Endometrial microvascular endothelial cells (primary cell): ENCODE measurements around a stretch of chr3.

- RAMPAGE, long total RNA, result no peak
These were observed 187.7 kb downstream of the PTPRG start for GRCh38 chr3:61748866-61749590.

DNA sequence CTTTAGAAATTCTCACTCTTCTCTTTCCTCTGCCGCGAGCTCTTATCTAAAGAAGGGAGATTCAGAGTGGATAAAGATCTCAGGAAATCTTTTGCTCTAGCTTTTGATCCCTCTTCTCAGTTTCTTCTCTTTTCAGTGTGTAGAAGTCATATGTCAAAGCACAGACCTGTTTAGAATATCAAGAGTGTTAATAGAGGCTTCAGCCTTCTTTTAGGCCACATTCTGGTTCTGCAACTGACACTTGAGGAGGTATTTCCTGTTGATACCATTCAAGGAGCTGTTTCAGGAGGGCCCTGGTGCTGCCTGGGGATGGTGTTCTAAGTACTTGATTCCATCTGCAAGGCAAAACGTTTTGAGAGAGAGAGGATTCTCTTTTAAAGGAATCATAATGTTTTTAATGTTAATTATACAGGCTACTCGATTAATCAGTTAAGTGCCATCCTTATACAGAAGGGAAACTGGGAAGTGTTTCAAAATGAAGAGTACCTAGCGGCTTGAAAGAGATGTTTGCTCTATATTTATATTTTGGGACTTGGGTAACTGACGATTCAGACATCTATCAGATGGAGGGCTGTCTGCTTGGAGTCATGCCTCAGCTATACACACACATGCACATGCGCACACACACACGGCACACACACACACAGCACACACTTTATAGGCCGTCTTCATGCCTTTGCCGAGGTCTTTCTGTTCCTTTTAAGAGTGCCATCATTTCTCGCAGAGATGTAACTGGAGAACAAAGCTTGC is 313.8 kb downstream of the PTPRG start:
- RAMPAGE, long total RNA, result no peak

GRCh38 chr3:61885665-61886063 is 324.3 kb downstream of the PTPRG start:
- RAMPAGE, long total RNA, result no peak

DNA sequence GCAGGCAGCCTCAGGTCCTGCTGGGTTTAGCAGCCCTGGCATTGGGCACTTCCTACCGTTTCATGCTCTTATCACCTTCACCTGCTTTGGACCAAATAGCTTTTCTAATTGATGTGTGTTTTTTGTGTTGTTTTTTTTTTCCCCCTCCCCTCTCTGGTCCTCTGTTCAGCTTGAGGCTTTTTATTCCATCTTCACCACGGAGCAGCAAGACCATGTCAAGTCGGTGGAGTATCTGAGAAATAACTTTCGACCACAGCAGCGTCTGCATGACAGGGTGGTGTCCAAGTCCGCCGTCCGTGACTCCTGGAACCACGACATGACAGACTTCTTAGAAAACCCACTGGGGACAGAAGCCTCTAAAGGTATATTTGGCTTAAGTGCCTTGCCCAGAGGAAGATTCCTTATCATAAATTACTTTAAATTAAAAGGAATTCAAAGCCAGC is 151.0 kb upstream of the C3orf14 start:
- RAMPAGE, long total RNA, result no peak

DNA sequence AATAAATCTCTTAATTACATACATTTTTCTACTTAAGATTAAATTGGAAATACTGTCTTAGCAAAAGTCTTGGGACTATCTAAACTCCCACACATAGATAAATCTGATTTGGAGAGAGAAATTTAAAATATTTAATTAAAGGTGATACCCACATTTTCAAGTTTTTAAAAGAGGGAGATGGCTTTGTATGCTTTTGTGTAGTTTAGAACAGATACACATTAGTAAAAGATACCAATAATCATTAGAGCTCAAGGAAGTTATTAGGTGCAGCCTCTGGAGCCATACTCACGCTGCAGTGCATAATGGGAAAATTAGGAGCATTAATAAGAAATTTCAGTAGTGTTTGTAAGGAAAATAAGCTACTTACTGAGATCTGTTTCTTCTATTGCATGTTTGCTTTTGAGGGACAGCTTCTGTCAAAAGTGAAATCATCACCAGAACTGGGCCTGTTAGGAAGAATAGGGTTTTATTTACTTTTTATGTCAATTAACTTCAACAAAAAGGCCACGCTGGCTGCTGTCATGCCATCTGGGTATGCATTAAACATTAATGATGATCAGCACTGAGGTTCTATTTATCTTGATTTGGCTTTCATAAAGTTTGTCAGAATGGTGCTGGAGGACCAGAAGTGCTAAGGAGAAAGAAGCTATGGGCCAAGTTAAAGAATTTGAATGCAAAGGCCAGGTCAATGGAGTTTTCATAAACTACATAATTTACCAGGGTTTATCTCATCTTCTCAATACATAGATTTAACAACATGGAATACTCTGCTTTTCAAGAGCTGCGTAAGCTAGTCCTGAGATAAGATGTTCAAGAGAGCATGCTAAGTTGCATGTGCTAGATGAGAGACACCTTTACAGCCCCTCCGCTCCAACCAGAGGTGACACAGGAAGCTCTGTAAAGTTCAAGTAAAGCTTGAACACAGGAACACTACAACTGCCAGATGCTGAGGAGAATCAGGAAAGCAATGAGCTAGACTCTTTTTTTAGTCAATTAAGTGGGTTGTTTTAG is 24.2 kb upstream of the C3orf14 start:
- RAMPAGE, long total RNA, result no peak

GRCh38 chr3:62607164-62607588 is 233.8 kb upstream of the FEZF2 start:
- RAMPAGE, long total RNA, result no peak

- RAMPAGE, long total RNA, result no peak
These were observed 495 bp downstream of the THOC7 start for GRCh38 chr3:63862938-63863681.

DNA sequence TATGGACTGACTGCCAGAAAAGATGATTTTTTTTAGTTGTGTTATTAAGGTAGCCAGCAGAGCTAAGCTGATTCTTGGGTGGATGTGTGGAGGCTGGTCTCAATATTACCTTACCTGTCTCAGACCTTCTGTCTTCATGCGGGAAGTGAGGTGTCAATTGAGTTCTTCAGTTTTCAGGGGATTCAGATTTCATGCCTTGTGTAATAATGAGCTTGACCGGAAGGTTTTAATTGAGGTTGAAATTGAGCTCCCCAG is 54.7 kb downstream of the PSMD6 start:
- RAMPAGE, long total RNA, result no peak

- RAMPAGE, long total RNA, result no peak
These were observed 32.8 kb downstream of the PSMD6 start for GRCh38 chr3:63990395-63990977.

- RAMPAGE, long total RNA, result no peak
These were observed 75.8 kb upstream of the PSMD6 start for GRCh38 chr3:64098952-64099636.

DNA sequence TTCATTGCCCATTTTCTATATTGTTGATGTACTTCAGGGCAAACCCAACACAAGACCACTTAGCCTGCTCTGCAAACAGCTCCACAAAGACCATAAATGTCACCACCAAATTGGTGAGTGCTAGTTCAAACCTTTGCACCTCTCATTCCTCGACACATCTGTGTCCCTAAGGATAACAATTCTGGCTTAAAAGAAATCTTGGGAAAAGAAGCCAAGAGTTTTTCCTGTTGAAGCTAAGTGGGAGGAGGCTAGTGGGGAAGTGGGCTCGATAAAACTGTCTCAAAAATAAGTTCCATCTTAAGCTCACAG is 40.3 kb upstream of the PRICKLE2 start:
- RAMPAGE, long total RNA, result no peak

DNA sequence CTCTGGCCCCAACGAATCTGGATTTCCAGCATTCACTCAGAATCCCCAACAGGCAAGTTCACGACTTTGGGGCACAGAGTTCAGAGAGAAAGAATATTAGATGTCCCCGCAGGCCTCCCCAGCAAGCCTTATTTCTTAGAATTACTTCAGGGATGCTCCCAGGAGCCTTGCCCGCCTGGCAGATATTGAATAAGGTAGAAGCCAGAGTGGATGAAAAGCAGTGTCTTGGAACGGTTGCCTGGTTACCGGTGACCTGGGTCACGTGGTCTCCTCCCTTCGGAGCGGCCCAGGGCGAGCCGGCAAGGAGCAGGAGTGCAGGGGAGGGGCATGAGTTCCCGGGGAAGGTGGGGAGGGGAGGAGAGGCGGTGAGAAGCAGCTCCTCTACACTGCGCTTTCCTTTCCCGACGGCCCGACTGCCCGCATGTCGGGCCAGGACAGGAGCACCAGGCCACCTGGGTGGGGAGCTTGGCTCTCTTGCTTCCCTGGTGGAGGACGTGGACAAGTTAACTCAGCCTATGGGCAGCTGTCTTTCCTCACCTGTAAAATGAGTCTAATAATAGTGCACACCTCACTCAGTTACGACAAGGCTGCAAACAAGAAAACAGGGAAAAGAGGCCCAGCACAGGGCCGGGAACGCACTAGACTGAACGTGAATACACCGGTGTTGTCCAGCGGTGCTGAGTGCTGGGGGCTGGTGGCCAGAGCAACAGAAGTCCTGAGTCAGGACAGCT is 198.4 kb downstream of the ADAMTS9 start:
- RAMPAGE, long total RNA, result no peak

DNA sequence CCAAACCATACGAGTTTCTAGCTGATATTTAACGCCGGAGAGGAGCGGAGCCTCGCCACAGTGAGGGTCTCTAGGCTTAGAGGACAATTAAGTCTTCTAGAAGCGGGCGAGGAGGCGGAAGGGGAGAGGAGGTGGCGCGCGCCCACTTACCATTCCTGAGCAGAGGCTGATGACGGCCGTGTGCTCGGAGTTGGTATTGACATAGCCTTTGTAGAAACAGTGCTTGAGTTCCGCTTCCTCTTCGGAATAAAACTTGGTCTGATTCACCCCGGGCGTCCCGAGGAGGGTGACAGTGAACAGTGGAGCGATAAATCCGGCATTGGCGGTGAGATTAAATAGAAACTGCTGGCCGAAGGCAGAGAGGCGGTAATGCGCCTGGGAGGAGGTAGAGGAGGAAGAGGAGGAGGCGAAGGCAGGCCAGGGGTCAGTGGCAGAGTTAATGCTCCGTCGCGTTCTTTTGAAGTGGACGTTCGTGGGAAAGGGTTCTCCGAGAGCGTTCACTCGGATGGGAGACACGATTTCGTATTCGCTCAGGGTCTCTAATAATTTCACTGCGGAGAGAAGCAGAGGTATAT is 1.3 kb downstream of the ADAMTS9 start:
- RAMPAGE, long total RNA, result no peak

DNA sequence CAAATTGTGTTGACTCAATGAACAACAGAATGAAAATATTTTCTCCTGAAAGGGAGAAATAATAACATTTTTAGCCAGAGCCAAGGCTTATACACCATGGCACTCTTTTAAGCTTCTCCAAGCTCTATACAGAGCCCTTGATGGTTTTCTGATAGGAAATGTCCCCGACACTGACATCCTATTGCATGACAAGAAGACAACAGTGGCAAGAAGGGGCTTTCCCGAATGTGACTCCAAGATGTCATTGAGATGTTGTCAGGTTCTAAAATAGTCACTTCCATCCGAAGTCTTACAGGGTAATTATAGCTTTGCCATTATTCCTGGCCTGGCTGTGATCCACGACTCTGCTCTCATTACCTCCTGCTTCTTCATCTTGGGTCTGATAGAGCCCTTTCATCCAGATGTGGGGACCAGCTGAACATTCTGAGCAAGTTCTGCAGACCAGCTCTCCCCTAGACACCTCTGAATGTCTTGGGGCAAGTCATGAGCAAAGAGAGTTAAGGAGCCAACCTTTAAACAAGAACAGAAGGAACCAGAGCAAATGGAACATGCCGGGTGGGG is 40.6 kb upstream of the ADAMTS9 start:
- RAMPAGE, long total RNA, result no peak

DNA sequence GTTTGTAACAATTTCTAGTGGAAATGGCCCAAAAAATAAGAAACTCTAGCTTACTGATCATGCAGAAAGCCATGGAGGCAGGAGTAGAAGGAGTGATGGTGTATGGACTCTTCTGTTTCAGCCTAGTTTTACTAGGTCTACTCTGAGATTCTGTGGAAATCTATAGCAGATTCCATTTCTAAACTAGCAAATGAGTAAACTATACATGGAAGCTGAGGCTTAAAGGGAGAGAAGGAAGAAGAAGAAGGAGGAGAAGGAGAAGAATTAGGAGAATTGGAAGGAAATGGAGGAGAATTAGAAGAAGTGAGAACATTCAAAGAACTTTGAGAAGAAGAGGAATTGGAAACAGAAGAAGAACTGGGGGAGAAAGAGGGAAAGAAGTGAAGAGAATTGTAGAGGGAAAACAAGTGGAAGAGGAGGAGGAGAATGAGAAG is 195.6 kb upstream of the ADAMTS9 start:
- RAMPAGE, long total RNA, result no peak

DNA sequence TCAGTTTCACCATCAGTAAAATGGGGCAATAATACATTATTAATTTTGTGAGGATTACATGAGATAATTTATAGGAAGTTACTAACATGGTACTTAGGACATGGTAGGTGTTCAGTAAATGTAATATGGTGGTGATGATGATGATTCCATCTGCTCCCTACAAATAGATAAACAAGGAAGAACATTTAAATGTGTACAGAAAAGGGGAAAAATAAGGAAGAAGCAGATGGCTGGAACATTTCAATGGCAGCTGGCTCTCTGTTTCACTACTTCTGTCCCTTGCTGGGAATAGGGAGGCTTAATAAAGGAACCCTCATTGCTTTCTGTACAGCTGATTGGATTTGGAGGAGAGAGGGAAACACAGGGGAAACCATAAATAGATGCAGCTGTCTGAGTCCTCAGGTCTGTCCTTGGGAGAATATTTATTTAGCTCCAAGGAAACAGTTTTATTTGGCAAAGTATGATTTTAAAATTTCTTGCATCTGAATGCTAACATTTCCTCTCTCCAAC is 208.6 kb upstream of the ADAMTS9 start:
- RAMPAGE, long total RNA, result no peak

- RAMPAGE, long total RNA, result no peak
These were observed 220.4 kb upstream of the ADAMTS9 start for GRCh38 chr3:64907913-64908941.

DNA sequence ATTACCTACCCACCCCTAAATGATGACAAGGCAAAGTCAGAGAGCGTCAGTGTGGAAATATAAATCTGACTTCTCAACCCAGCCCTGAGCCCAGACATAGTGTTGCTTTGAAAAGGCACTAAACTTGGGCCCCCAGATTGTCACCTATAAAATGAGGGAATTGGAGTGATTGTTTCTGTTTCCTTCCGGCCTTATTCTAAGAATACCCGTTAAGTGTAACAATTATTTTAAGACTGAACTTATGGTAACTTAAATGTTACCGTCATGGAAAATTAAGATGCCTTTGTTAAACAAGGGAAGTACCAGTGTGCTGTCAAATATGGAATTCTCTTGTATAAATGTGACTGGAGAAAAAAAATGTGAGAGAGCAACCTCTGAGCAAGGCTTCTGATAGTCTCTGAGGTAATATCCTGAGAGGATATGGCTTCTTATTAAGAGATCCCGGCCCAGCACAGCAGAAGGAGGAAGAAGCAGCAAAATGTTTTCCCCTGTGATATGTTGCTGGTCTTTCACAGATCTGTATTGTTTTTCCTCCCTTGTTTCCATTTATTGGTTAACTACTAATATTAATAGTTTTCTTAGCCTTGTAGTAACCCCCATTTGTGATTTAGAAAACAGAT is 480.7 kb upstream of the ADAMTS9 start:
- RAMPAGE, long total RNA, result no peak

GRCh38 chr3:65411997-65412462 is 626.7 kb downstream of the MAGI1 start:
- RAMPAGE, long total RNA, result no peak

GRCh38 chr3:65625364-65625867 is 413.3 kb downstream of the MAGI1 start:
- RAMPAGE, long total RNA, result no peak